GM23248 (cell line): ENCODE results near the genes NKX6-2 and ADAM8.

DNA sequence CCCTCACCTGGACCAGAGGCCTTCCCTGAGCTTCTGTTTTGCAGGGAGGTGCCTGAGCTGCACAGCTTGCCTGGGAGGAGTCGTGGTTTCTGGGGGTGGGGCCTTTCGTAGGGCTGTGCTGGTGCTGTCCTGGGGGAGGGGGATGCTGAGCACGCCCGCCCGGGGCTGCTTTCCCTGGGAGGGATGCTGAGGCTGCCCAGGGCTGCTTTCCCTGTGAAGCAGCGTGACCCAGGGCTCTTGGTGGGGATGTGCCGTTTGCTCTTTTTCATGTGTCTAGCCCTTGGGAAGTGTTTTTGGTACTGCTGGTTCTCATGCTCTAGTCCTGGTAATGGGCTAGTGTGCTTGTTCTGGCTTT lies 34.7 kb downstream of the INPP5A start:
- RAMPAGE, long total RNA = no peak

- RAMPAGE, long total RNA = no peak
Observed at GRCh38 chr10:132579371-132580033, 41.9 kb downstream of the INPP5A start.

DNA sequence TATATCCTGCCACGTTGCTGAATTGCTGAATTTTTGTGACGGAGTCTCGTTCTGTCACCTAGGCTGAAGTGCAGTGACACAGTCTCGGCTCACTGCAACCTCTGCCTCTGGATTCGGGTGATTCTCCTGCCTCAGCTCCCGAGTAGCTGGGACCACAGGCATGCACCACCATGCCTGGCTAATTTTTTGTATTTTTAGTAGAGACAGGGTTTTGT lies 64.6 kb downstream of the INPP5A start:
- RAMPAGE, long total RNA = no peak

- RAMPAGE, long total RNA = no peak
Observed at GRCh38 chr10:132630674-132631395, 93.2 kb downstream of the INPP5A start.

DNA sequence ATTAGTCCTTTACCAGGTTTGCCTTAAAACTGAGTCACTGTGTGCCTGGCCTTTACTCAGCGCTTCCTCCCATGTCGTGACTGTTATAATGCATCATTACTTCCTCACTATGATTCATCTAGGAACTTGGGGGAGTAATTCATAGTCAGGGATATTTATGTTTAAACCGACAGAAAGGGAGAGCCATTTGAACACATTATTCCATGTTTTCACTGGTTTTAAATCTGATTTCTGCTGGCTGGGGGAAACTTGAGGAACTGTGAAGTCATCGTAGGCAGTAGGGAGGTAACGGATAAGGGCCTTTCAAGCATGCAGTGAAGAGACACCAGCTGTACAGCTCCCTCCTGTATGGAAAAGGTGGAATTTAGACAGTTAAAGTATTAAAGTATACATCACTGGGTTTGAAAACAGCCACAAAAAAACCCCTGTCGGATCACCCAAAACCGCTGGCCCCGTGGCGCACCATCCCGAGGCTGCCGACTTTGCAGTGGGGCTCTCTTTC lies 119.8 kb downstream of the NKX6-2 start:
- RAMPAGE, long total RNA = no peak

GRCh38 chr10:132684877-132685940 lies 100.7 kb downstream of the NKX6-2 start:
- RAMPAGE, long total RNA = no peak

DNA sequence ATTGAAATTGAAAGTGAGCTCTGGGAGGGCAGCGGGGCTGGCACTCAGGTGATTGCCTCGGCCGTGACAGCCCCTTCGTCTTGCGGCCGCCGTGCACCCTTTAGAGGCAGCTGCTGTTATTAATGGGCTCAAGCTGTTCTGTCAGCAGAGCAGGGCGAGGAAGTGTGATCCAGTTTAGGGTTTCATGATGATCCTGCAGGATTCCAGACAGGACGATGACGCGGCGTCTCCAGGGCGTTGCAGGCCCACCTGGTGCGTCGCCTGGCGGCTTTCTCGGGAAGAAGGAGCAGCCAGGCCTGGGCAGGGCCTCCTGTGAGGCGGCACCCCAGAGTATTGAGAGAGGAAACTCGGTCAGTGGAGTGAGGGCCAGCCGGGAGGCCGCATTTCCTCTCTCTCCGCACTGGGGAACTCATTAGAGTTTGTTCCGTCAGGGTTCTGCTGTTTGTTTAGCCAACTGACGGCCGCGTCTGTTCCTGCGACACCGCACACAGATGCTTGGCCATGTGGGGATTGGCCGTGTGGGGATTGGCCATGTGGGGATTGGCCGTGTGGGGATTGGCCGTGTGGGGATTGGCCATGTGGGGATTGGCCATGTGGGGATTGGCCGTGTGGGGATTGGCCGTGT lies 62.9 kb downstream of the NKX6-2 start:
- RAMPAGE, long total RNA = no peak

GRCh38 chr10:132726671-132727212 lies 59.2 kb downstream of the NKX6-2 start:
- RAMPAGE, long total RNA = no peak

DNA sequence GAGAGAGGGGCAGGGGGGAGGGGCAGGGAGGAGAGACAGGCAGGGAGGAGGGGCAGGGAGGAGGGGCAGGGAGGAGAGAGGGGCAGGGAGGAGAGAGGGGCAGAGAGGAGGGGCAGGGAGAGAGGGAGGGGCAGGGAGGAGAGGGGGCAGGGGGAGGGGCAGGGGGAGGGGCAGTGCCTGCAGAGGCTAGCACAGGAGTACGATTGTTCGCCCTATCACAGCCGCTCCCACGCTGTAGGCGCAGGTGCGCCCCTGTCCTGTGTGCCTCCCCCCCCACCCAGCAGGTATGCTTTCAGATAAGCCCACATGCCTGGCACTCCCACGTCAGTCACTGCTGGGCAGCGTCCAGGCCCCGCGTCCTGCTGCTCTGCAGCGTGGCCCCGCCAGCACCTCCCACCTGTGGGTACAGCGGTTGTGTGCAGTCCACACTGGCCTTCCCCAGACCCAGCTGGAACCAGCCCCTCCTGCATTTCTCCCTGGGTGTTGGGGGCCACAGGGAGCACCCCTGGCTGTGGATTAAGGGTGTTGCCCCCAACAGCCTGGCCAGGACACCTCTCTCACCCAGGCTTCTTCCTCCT lies 10.8 kb downstream of the NKX6-2 start:
- RAMPAGE, long total RNA = no peak

DNA sequence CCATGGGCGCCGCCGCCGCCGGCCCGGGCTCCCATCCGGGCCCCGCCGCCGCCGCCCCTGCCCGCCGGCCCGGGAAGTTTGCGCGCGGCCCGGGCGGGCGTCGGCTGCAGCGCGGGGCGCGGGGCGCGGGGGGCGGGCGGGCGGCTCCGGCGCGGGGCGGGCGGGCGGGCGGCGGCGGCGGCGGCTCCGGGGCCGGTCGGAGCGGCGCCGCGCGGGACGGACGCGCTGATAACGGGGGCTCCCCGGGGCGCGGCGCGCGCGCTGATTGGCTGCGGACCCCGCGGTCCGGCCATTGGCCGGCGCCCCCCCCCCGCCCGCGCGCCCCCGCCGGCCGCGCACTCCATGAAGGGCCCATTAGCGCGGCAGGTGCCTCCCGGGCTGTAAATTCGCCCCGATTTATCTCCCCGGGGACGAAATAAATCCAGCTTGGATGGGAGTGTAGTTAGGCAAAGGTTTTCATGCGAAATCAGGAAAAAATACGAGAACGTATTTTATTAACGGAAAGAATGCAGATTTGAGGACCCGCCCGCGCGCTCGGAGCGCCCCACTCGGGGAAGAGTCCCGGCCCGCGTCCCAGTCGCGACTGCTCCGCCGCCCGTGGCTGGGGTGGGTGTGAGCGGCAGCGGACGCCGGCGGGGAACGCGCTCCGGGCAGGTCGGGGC lies at the start of gene NKX6-2:
Gene NKX6-2 (minus strand): TSS at position 203 of the 662 bp plus-strand sequence.
- RAMPAGE, long total RNA = no peak

- RAMPAGE, long total RNA = no peak
Observed at GRCh38 chr10:132902698-132903106, 39.7 kb downstream of the CFAP46 start.

DNA sequence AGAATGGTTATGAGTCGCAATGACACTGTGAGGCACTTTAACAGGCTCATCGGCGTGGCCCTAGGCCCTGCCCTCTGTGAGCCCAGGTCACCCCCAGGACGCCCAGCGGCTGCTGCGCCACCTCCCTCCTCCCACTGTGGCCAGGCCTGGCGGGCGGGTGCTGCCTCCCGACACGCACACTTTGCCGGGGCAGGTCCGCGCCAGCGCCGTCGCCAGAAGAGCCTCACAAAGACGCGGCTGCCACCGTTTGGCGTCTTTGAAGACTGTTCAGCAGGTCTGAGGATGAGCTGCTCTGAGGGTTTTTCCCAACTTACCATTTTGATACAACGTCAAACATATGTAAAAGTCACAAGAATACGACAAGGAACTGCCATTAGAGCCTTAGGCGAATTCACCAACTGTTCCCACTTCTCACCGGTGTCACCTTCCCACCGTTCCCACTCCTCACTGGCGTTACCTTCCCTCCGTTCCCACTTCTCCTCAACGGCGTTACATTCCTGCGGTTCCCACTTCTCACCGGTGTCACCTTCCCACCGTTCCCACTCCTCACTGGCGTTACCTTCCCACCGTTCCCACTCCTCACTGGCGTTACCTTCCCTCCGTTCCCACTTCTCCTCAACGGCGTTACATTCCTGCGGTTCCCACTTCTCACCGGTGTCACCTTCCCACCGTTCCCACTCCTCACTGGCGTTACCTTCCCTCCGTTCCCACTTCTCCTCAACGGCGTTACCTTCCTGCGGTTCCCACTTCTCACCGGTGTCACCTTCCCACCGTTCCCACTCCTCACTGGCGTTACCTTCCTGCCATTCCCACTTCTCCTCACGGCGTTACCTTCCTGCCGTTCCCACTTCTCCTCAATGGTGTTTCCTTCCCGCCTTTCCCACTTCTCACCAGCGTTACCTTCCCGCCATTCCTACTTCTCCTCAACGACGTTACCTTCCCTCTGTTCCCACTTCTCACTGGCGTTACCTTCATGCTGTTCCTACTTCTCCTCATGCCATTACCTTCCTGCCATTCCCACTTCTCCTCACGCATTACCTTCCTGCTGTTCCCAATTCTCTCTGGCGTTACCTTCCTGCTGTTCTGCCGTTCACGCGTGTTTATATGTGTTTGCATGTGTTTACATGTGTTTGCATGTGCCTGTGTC lies 22.7 kb upstream of the CFAP46 start:
- RAMPAGE, long total RNA = no peak

- RAMPAGE, long total RNA = no peak
Observed at GRCh38 chr10:132984990-132985460, 42.7 kb upstream of the CFAP46 start.

- RAMPAGE, long total RNA = no peak
Observed at GRCh38 chr10:132992784-132993183, 50.4 kb upstream of the CFAP46 start.

DNA sequence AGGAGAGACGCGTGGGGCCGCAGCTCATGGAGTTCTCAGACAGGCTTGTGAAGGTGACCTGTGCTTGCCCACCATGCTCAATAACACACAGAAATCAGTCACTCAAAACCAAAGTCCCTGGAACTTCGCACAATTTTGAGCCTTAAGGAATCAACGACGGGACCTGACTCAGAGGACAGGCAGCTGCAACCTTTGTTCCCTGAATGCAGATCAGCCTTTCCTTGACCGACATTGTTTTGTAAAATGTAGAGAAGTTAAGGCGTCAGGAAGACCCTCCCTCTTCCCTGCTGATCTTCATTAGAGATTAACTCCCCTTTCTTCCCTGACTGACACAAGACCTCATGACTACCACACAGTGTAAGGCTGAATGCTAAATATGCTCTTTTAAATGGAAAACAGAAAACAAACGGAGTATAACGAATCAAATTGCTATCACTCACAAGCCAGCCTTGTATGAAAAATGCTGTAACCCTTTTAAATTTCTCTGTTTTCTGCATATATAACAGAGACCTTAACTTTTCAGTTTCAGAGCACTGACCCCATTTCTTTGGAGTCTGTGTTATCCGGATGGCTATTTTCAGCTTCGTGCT lies 8.3 kb upstream of the KNDC1 start:
- RAMPAGE, long total RNA = no peak

DNA sequence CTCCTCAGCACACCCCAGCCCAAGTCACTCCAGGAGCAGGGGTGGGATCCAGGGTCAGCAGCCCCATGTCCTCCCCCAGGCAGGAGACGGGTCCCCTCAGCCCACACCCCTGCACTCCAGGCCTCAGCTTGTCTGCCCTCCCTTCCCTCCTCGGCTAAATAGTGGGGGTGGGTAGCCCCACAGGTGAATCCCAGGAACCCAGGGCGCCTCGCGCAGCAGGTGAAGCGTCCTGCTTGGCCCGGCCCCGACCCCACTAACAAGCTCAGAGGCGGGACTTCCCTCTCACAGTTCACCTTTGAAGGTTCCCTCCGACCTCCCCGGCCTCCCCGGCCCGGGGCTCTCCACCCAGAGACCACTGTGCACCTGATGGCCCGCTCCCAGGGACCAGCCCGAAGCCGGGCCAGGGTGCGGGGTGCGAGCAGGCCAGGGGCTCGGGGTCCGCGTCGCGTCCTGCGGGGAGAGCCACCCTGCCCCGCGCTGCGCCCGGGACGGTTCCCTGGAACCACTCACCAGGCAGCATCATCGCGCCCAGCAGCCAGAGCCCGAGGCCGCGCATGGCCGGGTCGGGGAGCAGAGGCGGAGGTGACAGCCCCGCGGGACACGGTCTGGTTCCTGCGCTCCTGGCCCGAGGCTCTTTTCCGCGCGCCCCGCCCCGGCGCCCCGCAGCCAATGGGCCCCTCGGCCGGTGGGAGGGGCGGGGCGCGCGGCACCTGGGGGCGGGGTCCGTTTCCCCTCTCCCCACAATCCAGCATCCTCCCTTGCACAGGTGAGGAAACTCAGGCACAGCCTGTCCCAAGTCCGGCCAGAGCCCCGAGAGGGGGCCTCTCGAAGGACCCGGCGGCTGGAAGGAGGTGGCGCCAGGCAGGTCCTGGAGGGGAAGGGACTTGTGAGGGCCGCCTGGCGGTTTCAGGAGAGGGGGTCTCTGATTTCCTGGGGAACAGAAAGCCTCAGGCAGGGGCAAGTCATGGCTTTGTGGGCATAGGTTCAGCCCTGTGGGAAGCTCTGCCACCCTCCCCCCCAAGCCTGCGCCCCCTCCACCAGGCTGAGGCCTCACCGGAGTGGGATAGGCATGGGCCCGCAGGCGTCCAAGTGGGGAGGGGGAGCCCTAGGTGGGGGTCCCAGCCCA lies at the start of gene ADAM8:
Gene ADAM8 (minus strand): TSS at position 607 of the 1,126 bp plus-strand sequence.
- RAMPAGE, long total RNA = no peak

GRCh38 chr10:133309584-133310078 lies 917 bp downstream of the ZNF511 start:
- RAMPAGE, long total RNA = no peak

DNA sequence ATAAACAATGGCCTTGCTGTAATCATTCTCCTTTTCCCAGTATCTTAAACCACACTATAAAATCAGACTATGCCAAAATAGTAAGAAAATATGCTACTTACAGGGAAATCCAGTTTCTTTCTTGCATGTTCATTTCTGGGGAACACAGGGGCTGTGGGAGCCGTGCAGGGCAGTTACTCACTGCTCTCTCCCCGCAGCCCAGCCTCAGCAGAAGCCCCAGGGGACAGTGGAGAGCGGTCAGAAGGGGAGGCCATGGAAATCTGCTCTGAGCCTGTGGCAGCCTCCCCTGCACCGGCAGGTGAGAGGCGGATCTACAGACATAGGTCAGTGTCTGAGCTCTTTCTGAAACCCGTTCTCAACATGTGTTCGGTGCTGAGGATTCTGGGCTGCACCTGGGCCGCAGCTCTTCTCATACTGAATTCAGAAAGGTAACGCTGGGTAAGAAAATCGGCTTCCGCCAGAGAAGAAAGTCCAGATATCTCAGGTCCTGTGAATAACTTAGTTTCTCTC lies 2.9 kb downstream of the ZNF511 start:
- RAMPAGE, long total RNA = no peak

DNA sequence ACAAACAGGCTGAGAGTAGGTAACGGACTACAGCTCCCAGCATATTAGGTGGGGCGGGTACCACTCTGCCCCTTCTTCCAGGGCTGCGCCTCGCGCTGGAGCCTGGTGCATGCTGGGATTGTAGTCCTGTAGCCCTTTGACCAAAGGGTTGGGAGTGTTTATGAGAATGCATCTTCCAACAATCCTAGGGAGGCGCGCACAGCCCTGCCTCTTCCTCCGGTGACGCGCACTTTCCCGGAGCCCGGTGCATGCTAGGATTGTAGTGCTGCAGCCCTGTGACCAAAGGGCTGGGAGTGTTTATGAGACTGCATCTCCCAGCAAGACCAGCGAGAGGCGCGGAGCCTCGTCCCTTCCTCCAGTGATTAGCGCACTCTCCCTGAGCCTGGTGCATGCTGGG lies 22.4 kb upstream of the FRG2B start:
- RAMPAGE, long total RNA = no peak